Urinary bladder (tissue), 3 donors: ENCODE measurements around the gene MICOS10.

DNA sequence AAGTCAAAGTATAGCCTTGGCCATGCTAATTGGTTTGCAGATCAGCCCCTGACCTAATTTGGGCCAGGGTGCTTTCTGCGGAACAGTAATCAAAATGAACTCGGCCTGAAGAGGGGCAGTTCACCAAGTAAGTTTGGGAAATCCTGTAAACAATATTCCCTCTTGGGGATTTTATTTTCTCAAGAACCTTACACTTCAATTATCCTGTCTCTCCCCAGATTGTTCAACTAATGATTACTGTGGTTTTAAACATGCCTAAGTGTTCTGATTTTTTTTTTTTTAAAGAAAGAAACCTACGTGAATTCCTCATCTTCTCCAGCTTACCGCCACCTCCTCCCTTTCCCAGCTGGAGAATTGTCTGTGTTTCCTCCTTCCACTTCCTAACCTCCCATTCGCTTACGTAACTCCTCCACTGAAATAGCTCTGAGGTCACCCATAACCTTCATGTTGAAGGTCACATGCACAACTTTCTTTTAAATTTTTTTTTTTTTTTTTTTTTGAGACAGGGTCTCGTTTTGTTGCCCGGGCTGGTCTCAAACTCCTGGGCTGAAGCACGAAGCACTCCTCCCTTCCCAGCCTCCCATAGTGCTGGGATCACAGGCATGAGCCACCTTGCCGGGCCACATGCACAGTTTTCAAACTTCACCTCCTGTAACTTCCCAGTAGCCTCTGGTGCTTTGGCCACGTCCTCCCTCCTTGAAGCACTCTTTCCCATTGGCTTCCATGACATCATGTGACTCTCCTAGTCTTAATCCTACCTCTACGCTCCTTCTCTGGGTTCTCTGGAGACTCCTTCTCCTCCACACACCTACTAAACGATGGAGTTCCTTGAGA lies 9.7 kb upstream of the CAPZB start:
- PRO-cap: unidirectional peak, minus-strand start at position 348 of the sequence
- RAMPAGE, long total RNA: no peak

DNA sequence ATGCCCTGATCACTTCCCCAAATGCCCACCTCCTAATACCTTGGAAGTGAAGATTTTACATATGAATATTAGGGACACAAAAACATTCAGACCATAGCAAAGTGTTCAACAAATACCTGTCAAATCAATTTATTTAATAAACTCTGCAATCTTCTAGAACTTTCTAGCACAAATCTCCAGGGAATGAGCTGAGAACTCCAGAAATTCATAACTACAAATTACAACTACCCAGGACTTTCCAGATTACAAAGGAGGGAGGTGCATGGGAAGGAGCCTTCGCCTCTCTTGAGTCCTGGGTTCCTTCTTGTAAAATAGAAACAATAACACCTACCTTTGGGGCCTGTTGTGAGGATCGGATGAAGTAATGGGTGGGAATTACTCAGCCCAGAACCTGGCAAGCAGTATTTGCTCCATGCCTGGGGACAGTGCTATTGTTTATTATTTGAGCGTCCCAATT lies 21.6 kb upstream of the CAPZB start:
- PRO-cap: unidirectional peak, plus-strand start at position 248 of the sequence
- RAMPAGE, long total RNA: no peak

DNA sequence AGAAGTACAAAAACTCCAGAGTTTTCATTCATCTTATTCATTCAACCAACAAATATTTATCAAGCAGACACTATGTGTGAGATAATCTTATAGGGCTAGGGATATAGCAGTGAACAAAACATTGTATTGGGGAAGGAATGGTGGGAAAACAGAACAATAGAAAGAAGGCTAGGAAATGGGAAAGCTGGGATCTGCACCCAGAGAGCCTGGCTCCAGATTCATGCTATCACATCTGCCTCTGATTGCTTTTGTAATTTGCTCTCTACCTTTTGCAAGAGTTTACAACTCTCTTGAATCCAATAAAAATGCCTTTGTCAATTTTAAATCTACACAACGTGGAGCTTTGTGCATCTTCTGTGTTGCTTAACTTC lies 3.9 kb upstream of the MICOS10 start:
- PRO-cap: no peak
- RAMPAGE, long total RNA: no peak

DNA sequence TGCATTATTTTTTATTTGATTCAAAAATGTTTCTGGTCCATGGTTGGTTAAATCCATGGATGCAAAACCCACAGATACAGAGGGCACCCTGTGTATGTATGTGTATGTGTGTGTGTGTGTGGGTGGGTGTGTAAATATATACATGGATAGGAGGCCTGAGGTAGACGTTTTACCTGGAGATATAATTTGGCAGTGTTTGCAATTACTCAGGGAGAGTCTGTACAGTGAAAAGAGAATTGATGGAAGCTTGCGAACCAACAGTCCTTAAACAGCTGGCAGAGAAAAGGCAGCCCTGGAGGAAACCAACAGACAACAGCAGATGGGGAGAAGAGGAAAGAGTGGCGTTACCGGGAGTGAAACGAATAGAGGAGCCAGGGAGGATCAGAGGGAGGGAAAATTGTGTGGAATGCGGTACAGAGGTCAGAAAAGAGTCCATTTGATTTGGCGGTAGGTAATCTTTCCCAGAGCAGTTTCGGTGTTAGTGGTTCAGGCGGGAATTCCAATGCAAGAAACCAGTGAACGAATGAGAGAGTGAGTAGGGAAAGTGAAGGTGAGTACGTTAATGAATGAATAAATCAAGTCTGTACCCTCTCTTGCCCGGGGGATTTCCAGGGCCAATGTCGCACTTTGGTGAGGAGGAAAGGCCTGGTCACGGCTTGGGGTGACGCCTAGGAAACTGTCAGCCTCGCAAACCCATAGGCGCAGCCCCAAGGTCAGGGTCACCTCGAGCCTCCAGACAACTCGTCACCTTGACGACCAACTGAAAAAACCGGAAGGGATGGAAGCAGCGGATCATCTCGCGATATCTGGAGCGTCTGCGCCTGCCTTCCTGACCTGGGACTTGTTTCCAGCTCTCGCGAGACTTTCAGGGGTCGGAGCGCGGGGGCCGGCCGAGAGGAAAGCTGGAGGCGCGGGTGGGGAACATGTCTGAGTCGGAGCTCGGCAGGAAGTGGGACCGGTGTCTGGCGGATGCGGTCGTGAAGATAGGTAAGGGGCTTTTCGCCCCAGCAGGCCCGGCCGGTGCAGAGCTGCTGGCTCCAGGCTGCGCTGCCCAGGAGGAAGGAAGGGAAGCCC lies at the start of gene MICOS10:
MICOS10 (plus strand) TSS at position 857 of the 1,074 bp plus-strand sequence.
- PRO-cap: bidirectional peak, plus-strand start at position 899 of the sequence, minus-strand start at position 843 of the sequence
- RAMPAGE, long total RNA: start-site peak on the plus strand centred at position 910 of the sequence, 86 bp wide, 1,316 and 490 reads in 2 replicates

GRCh38 chr1:19640742-19641319 lies 3.3 kb upstream of the NBL1 start:
- PRO-cap: no peak
- RAMPAGE, long total RNA: no peak

- PRO-cap: unidirectional peak, plus-strand start at chr1:19650667
- RAMPAGE, long total RNA: no peak
Measured at GRCh38 chr1:19650335-19650804, 6.3 kb downstream of the NBL1 start.

DNA sequence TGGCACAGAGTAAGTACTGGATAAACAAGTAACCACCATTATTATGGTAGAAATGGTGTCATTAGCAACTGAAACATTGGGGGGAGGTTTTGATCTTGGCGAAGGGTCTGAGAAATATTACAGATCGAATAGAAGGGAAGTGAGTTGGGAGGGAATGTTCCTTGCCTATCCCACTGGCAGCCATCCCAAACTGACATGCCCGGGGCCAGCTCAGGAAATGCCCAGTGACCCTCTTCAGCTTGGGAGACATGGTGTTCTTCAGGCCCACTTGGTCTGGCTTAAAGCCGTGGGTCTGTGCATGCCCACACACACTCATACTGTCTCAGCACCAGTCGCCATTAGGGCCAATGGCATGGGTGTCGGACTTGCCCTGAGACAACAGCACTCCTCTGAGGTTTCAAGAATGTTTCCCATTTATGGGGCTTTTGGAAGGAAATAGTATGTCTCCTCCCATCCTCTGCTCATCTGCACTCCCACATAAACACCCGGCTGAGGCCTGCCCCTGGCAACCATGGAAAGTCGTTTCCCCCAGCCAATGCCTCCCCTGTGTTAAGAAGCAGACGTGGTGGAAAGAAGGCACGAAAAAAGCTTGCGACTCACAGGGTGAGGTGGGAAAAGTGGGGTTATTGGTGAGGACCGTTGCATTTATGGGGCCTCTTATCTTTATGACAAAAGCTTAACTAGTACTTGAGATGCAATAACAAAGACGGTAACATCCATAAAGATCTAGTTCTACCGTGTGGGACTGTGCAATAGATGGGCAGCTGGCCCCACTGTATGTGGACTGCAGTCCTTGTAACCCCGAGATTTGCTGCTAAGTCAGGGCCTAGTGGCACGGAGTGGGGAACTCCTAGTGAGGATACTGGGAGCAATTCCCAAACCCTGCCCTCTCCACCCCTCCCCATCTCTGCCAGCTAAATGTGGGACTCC lies 2.0 kb downstream of the RNF186 start:
- PRO-cap: no peak
- RAMPAGE, long total RNA: no peak

- PRO-cap: no peak
- RAMPAGE, long total RNA: no peak
Measured at GRCh38 chr1:19861017-19861278, 21.2 kb upstream of the OTUD3 start.

DNA sequence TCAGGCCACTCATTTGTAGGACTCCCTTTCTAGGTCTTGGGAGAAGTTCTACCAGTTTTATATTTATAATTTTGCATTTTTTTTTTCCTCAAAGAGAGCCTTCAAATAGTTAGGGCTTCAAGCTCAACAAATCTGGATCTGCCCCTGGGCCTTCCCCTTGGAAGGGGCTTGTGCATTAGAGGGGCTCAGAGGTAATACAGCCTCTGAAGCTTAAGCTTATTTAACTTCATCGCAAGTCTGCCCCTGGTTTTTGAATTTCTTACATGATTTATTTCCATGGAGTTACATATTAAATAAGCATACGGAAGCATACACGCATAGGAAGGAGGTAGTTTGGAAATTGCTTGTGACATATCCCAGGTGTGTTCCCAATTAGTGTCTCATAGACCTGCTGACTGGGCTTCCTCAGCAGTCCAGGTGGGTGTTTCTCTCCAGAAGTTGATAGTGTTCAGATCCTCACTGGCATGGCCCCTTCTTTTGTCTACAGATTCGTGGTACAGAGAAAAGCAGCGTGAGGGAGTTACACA lies 14.9 kb downstream of the OTUD3 start:
- PRO-cap: no peak
- RAMPAGE, long total RNA: no peak

DNA sequence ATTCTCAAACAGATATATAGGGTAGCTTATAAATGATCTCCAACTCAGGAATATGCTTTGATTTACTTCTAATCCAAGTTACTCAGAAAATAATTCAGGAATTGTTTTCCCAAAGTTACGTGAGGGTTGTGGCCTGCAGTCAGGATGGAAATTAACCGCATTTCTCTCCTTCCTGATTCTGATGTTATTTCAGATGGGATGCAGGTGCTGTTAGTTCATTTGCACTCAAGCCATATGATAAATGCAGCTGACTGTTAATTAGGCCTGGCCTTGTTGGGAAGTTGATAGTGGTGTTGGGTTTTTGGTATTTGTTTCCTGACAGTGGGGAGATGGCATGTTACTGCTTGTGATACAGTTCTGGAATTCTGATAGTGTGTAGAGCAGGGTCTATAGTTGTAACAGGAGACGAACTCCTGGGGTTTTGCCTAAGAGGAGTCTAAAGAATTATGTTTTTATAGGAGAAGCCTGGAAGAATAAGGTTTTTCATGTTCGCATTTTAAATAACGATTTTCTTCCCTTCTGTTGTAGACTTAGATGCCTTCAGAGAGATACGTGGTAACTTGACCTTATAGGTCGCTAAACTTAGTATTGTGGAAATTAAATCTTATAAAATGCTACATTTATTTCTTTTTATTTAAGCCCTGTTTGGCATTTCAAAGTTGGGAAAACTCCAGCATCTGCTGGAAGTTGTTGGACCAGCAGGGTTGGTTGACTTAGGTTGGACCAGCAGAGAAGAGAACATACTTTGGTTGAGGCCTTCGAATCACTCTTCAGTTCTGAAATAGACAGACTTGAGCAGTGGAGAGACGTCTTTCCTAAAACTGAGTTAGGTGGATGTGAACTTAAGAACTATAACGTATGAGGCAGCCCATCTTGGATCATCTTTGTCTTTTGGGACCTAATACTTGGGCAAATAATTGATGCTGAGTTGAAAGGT lies 15.0 kb downstream of the PLA2G2E start:
- PRO-cap: no peak
- RAMPAGE, long total RNA: no peak

DNA sequence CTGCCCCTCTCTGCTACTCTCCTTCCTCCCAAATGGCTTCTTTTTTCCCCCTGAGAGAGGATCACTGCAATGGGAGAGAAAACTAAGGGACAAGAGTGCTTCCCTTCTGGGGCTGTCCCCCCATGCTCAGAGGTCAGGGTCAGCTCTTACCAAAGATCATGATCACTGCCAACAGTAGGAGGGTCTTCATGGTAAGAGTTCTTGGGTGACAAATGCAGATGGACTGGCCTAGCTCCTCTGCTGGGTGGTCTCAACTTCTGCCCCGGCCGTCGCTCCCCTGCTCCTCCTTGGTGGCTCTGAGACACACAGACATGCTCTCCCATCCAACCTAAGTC lies 867 bp downstream of the PLA2G2A start:
- PRO-cap: no peak
- RAMPAGE, long total RNA: no peak

DNA sequence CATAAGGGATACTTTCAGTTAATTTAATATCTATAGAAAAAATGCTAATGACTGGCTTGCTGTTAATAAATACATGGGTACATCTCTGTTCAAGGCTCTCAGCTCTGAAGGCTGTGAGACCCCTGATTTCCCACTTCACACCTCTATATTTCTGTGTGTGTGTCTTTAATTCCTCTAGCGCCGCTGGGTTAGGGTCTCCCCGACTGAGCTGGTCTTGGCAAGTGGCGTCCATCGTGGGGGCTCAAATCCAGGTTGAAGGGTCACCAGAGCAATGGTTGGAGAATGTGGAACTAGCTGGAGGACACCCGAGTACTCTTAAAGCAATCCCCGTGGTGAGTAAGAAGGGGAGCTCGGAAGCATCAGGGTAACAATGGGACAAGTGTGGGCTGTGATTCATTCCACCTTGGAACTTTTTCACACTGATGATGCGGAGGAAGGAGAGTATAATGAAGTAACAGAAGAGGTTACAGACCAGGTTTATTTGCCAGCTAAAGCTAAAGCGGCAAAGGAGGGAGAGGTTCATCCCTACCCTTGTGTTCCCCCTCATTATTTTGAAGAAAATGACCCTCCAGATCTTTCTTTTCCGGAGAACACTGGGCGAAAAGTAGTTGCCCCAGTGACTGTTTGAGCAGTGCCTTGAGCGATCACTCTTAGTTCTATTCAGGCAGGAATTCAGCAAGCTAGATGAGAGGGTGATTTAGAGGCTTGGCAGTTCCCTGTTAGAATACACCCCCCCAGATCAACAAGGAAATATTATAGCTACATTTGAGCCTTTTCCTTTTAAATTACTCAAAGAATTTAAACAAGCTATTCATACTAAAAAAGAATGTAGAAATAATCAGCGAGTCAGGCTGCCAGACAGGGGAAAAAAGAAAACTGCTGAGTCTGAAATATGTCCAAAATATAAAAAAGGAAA lies 18.5 kb upstream of the PLA2G2A start:
- PRO-cap: no peak
- RAMPAGE, long total RNA: no peak

GRCh38 chr1:20029142-20030165 lies 40.5 kb upstream of the PLA2G5 start:
- PRO-cap: no peak
- RAMPAGE, long total RNA: no peak

DNA sequence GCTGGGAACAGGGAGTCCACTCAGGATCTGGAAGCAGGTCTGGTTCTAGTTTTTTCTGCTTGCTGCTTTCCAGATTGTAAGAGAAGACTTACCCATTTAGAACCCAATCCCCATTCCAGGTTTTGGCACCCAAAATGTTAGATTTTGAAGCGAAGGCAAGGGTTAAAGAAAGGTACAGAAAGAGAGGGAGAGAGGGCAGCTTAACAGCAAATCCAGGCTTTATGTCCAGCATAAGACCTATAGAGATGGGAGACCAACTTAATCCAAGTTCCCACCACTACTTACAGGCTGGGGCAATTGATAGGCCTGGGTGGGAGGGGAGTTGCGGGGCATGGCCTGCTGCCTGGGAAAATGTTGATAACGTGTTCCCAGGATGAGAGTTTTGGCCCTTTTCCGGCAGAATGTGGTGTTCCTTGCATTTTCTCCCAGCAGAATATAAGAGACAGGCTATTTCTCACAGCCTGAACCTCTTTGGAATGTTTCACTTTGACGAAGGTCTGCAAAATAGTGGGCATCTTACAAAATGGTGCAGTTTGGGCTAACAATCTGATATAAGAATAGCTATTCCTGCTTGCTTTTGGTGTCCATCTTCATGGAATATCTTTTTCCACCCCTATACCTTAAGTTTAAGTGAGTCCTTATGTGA lies 34.9 kb upstream of the PLA2G5 start:
- PRO-cap: no peak
- RAMPAGE, long total RNA: no peak

- PRO-cap: unidirectional peak, plus-strand start at chr1:20099373
- RAMPAGE, long total RNA: no peak
Measured at GRCh38 chr1:20099306-20099519, 20.1 kb downstream of the PLA2G2D start.

- PRO-cap: unidirectional peak, minus-strand start at chr1:20350212
- RAMPAGE, long total RNA: no peak
Measured at GRCh38 chr1:20350113-20350312, 59.3 kb downstream of the VWA5B1 start.

- PRO-cap: no peak
- RAMPAGE, long total RNA: no peak
Measured at GRCh38 chr1:20367206-20367598, 76.5 kb downstream of the VWA5B1 start.

DNA sequence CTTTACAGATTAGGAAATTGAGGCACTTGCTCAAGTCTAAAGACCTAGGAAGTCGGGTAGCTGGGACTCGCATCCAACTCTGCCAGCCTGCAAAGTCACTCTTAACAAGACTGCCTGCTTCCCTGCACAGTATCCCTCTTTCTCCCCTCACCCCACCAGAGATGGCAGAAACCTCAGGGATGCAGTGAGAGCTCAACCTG lies 4.1 kb downstream of the CAMK2N1 start:
- PRO-cap: no peak
- RAMPAGE, long total RNA: no peak

GRCh38 chr1:20486588-20487781 lies 975 bp upstream of the CAMK2N1 start:
- PRO-cap: unidirectional peak, minus-strand start at chr1:20486759
- RAMPAGE, long total RNA: no peak

DNA sequence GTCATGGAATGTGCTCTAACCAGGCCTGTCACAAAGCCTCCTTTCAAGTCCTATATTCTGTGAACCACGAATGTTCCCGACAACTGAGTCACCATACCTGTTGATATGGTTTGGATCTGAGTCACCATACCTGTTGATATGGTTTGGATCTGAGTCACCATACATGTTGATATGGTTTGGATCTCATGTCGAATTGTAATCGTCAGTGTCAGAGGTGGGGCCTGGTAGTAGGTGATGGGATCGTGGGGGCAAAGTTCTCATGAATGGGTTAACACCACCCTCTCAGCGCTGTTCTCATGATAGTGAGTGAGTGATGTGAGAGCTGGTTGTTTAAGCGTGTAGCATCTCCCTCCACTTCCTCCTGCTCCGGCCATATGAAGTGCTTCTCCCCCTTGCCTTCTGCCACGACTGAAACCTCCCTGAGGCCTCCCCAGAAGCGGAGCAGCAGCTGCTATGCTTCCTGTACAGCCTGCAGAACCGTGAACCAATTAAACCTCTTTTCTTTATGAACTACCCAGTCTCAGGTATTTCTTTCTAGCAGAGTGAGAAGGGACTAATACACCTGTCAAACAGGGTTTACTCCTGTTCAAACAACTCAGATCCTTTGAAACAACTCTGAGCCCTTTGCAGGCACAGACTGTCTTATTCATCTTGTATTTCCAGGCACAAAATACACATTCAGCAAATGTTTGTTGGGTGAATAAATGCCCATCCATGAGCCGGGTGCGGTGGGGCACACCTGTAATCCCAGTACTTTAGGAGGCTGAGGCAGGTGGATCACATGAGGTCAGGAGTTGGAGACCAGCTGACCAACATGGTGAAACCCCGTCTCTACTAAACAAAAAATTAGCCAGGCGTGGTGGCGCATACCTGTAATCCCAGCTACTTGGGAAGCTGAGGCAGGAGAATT lies 10.6 kb upstream of the CAMK2N1 start:
- PRO-cap: no peak
- RAMPAGE, long total RNA: no peak